ENCODE measurements around a stretch of chr17.

DNA sequence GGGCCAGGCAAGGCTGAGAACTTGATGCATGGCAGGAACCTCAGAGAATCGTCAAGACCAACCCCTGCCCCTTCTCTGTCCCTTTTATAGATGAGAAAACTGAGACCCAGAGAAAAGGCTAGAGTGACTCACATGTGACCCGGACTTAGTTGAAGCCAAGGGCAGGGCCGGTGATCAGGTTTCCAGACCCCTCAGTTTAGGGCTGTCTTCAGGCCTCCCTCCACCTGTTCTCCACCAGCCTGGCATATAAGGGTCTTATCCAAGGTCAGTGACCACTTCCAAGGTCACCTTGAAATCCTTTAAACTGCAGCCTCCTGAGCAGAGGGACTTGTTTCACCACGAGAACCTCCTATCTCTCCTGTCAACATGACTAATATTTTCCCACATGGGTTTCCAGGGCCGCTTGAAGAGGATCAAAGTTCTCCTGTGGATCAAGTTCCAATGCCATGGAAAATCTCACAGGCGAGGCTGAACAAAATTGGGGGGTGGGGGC is 279.3 kb downstream of the SOX9 start:
- RRBS, result no CpG with 5 or more reads among the region's 6 CpGs

DNA sequence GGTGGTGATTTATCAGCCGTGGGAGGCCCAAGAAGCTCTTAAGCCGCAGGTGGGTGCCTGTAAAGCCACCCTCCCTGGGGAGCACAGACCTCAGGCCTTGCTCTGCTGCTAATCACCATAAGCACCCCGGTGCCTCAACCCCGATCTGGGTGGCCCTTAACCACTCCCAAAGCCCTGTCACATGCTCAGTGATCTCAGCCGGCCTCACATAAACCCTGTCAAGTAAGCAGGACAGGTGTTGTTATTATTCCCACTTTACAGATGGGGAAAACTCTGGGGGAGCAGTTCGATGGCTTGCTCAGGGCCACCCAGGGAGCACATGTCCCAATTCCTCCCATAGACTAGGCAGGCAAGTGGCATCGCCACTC is 299.1 kb downstream of the SOX9 start:
- RRBS, result 69% methylated on average over 3 of the region's 7 CpGs

- RRBS, result no CpG with 5 or more reads among the region's 11 CpGs
Observed at GRCh38 chr17:72427230-72427927, 306.6 kb downstream of the SOX9 start.

DNA sequence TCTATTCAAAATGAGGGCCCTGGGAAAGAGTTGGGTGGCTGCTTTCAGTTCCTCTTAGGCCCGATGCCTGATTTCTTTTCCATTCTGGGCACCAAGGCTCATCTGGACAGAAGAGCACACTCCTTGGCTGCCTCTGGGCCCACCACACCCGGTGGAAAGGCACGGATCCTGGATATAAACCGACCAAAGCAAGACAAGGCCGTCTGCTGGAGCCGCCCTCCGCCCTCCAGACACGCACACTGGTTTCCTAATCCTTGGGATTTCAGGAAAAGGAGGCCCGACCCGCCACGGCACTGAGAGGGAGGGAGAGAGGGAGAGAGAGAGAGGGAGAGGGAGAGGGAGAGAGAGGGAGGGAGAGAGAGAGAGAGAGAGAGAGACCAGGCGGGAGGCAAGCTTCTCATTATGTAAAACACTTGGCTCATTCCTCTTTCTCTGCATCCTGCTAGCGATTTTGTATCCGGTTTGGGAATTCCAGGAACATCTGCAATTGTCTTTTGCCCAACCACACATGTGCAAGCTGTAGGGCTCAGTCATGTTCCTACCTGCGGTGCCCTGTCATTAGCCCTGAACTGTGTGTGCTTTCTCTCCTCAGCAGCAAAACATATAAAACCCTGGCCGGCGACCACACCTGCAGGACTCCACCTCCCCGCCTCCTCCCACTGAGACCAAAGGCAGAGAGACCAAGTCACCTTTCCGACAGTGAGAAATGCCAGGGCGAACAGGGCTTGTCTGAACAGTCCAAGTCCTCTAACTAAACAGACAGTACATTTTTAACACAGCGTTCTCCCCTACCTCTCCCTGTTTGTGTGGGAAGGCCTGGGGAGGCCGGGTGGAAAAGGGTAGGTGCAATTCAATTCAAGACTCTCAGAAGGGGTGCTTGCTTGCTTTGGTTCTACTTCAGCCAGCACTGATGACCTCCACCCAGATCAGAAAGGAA is 347.3 kb downstream of the SOX9 start:
- RRBS, result no CpG with 5 or more reads among the region's 22 CpGs

DNA sequence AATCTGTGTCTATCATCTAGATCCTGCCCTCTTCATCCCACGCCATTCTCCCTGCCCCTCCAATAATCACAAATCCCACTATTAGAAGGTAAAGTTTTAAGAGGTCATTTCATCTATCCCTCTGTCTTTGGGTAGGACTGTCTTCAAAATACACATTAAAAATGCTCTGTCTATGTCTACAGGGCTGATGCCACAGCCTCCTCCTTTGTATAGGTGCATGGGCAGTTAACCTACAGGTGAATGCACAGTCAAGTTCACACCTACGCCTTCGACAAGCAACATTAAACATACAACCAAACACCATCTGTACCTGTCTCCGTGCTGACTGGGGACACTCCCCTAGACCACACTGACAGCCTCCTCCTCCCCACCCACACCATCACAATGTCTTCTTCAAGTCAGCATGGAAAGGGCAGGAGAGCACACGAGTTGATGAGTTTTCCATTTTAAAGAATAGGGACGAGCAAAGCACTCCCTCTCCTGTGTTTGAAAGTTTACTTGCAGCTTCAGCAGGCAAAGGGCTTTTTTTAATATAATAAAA is 367.7 kb downstream of the SOX9 start:
- RRBS, result no CpG with 5 or more reads among the region's 6 CpGs

- RRBS, result no CpG with 5 or more reads among the region's 3 CpGs
Observed at GRCh38 chr17:72609410-72609994, 483.0 kb downstream of the SLC39A11 start.

DNA sequence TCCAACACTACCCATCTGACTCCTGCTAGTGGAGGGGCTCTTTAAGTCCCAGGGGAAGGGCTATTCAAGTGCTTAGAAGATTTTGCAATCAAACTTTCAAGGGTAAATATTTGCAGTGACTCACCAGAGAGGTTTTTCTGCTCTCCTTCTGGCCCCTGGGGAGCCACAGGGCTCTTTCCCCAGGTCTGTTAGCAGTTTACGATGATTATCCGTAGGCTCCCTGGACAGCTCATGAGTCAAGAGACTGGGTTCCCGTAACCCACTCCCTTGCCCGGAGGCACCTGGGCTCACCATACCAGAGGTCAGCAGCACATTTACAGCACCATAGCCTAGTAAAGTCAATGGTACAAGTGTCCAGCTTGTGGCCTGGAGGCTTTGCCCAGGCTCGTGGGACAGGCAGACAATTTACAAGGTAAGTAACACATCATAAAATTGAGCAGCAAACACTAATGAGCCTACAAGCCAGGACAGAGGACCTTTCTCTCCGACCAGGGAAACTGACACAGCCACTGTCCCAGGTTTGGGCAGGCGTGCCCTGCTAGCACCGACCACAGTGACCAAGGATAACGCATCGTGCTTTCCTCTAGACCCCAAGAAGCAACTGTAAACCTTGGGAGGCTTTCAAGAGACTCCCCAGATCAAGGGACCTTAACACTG is 408.4 kb downstream of the SLC39A11 start:
- RRBS, result no CpG with 5 or more reads among the region's 10 CpGs

GRCh38 chr17:72875762-72876111 is 216.8 kb downstream of the SLC39A11 start:
- RRBS, result no CpG with 5 or more reads among the region's 2 CpGs

DNA sequence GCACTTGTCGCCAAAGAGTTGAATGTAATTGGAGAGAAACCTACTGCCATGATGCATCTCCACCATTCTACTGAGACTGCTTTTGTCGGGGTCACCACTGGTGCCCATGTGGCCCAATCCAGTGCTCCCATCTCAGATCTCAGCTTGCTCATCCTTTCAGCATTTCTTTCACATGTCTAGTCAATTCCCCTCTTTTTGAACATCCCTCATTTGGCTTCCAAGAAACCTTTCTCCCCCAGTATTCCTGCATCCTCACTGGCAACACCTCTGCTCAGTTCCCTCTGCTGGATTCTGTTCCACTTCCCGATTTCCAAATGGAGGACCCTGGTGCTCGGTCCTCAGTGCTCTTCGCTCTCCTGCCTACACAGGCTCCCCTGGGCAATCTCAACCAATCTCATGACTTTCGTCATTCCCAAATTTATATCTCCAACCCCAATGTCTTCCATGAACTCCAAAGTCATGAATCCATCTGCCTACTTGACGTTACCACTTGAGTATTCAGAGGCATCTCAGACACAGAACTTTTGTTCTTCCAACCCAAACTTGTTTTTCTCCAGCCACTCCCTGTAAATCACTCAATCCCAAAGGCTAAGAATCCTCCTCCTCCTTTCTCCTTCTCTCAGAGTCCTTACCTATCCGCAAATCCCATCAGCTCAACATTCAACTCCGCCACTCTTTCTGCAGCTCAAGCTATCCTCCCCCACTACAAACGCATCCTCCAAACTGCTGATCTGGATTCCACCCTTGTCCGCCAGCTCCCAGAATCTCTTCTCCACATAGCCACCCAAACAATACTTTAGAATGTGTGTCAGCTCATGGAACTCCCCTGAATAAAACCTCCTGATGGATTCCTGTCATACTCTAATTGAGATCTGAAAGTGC is 206.4 kb downstream of the SLC39A11 start:
- RRBS, result no CpG with 5 or more reads among the region's 11 CpGs

DNA sequence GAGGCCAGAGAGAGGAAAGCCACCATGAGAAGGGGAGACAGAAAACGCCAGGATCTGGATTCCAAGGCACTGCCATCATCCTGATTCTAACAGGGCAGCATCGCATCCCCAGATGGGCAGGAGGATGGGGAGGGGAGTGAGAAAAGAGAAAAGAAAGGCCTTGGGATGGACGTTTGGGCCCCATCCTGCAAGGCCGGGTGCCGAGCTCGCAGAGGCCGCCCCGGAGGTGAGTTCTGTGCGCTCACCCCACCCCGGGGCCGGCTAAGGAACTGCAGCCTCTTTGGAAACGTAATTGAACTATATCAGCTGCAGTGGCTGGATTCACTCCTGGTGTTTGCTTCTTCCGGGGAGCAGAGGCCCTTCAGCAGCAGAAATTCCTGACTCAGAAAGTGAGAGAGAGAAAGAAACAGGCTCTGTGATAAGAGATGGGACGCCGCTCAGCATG is 8.6 kb upstream of the SSTR2 start:
- RRBS, result 3% methylated on average over 3 of the region's 15 CpGs

DNA sequence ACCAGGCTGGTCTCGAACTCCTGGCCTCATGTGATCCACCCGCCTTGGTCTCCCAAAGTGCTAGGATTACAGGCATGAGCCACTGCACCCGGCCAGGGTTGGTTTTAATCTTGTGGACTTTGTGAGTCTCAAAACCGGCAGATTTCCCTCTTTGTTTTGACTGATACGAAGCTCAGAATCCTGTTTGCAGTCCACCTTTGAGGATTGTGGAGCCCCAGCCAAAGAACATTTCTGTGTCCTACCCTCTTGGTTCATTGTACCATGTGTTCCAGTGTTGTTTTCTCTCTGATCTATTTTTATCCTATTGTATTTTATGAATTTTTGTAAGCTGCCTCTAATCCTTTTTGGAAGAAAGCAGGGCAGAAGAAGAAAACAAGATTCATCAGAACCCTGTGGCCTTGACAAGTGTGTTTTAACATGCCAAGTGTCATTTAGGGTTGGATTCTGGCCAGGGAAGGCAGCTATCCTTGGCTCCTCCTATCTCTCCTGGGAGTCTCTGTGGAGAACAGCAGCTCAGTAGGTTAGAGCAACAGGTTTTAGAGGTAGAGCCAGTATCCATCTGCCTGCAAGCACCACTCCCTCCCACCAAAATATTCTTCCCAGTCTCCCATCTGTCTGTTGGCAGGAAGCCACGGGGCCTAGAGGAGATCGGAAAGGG is 16.6 kb upstream of the CPSF4L start:
- RRBS, result no CpG with 5 or more reads among the region's 7 CpGs

DNA sequence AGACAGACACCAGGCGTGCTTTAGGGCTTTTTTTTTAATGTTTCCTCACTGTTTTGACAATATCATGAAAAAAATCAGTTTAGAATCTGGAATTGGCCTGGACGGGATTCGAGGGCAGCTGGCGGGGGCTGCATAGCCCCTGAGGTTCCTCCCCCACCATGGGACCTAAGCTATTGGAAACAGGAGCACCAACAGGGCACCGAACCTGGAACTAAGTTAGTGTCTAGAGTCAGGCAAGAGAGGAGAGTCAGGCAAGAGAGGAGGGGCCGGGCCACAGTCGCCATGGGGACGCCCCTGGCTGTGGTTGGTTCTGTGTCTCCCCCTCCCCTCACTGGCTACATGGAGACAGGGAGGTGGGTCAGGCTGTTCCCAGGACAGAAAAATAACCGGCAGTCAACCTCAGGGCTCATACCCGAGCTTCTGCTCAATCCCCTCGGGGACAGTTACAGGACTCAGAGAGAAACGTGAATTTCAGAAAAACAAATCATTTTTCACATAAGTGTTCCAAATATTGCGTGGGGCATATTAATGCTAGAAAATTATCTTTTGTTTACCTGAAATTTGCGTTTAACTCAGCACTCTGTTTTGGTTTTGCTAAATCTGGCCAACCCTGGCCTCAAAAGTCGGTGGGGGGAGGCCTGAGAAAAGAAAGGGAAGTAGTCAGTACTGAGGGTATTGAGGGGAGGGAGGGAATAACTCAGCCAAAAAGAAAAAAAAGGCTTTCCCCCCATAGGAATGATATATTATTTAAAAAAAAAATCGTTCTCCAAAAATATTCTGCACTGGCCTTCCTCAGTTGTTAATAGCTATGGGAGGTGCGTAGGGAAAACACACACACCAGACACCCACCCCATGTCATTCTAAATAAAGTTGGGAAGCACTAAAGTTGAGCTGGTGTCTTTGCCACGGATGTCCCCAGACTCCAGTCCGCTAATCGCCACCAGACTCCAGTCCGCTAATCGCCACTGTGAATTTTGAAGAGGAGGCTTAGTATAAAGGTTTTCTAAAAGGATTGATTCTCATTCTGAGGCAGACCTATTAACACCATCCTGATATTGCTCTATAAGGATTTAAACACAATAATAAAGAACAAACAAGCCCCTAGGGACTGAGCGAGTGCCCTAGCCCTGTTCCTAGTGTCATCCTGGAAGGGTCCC is 22.3 kb upstream of the CPSF4L start:
- RRBS, result no CpG with 5 or more reads among the region's 23 CpGs

DNA sequence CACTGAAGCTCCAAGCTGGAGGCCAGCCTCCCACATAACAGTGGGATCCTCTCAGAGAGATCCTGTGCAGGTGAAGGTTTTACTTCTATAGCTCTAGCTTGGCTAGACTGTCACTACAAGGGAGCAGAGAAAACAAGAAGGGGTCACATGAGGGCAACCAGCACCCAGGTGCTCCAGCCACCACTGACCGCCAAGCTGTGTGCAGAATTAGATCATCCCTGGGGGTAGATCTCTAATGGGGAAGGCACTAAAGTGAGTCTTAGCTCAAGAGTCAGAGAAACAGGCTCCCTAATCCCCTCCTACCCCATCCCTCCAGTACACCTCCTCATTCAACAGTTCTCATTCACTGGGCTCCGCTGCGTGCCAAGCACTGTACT is 13.4 kb downstream of the CDC42EP4 start:
- RRBS, result no CpG with 5 or more reads among the region's 3 CpGs

GRCh38 chr17:73356052-73356672 is 44.4 kb upstream of the CDC42EP4 start:
- RRBS, result 75% methylated on average over 4 of the region's 11 CpGs

DNA sequence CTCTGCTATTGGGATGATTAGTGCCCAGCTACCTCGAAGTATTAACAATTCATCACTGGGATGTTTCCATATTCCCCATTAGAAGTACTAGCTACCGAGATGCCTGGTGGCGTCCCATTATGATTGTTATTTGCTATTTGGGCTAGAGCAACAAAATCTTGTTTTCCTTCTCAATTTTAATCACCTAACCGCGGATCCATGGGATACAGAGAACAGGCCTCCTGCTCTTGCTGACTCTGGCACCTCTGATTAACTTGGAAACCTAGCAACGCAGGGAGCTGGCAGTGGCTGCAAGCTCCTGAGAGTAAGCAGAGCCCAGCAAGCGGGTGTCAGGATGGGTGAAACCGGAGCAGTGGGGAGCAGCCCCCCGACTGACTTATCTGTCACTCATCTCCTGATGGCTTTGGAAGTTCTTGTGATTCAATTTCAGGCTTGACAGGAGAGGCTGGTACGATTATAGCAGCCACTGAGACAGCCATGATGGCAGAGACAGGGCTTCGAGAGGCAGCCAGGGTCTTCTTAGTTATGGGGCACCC is 45.5 kb upstream of the CDC42EP4 start:
- RRBS, result no CpG with 5 or more reads among the region's 11 CpGs

- RRBS, result 79% methylated on average over 8 of the region's 20 CpGs
Observed at GRCh38 chr17:73361205-73361703, 49.5 kb upstream of the CDC42EP4 start.

GRCh38 chr17:73476867-73477365 is 165.1 kb upstream of the CDC42EP4 start:
- RRBS, result 88% methylated on average over 1 of the region's 16 CpGs

DNA sequence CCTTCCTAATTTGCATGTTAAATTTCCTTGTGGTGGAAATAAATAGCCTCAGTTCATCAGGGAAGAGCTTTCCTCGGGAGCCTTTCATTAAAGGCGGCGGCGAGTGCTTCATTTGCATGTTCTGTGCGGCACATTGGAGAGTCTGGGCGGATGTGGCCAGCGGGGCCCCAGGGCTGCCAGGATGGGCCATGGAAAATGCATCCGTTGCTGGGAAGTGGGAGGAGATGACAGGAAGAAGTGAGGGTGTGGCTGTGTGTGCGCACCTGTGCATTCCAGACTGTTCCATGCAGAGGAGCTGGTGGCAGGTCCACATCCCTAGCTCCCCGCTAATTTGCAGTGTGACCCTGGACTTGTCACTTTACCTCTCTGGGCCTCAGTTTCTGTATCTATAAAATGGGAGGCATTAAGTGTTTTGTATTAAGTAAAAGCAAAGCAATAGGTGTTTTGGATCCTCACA is 151.0 kb downstream of the SDK2 start:
- RRBS, result no CpG with 5 or more reads among the region's 10 CpGs

GRCh38 chr17:73770535-73771198 is 126.4 kb upstream of the SDK2 start:
- RRBS, result no CpG with 5 or more reads among the region's 13 CpGs

All from BE2C (cell line).